ENCODE measurements around the genes NDUFA11, DENND1C and MBD3L5.

DNA sequence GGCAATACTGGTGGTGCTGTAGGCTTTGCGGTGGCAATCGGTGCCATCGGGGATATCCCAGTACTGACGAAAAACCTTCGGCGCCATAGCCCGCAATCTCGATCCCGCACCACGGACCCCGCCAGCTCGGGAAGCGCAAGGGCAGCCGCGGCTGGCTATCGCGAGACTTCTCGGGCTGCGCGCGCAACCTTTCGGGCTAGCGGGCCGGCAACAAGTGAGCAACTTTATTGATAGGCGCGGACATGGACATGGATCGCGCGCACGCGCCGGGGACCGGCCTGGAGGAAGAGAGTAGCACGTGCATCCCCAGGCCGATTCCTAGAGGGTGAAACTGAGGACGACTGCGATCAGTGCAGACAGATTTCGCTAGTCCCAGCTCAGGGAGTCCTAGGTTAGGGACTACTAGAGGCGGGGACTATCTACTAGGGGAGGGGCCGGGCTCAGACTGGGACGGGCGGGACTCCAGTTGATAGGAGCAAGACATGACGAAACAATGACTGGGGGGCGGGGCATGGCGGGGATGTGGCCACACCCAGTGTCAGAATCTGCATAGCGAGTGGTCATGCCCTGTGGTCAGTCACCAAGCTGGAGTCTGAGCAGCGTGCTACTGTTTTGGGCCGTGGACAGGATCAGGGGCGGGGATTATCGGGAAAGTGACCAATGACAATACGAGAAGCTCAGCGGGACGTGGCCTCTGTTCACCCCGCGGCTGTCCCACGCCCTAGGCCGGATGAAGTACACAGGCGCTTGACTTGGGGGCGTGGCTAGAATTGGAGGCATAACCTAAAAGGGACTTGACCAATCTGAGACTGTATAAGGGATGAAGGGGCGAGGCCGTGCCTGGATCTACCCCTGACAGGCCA lies at the start of gene NDUFA11:
NDUFA11 (minus strand) TSS at position 169 of the 863 bp plus-strand sequence.
- RRBS, result 1% methylated on average over 9 of the region's 61 CpGs

DNA sequence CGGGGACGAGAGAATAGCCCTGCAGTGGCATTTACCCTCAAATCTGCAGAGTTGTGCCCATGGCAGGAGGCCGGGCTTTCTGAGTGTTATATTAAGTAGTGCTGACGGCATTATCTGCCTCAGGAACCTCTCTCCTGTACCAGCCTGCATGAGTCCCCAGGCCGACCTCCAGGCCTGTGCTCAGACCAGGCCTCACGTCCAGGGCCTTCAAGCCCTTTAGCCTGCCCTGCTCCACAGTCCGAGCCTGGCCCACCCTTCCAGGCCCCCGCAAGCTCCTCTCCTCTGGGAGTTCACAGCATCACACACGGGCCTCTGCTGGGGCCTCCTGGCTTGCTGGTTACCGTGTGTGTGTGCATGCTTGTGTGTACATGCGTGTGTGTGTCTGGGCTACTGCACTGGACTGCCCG lies 26.8 kb downstream of the CAPS start:
- RRBS, result no CpG with 5 or more reads among the region's 12 CpGs

DNA sequence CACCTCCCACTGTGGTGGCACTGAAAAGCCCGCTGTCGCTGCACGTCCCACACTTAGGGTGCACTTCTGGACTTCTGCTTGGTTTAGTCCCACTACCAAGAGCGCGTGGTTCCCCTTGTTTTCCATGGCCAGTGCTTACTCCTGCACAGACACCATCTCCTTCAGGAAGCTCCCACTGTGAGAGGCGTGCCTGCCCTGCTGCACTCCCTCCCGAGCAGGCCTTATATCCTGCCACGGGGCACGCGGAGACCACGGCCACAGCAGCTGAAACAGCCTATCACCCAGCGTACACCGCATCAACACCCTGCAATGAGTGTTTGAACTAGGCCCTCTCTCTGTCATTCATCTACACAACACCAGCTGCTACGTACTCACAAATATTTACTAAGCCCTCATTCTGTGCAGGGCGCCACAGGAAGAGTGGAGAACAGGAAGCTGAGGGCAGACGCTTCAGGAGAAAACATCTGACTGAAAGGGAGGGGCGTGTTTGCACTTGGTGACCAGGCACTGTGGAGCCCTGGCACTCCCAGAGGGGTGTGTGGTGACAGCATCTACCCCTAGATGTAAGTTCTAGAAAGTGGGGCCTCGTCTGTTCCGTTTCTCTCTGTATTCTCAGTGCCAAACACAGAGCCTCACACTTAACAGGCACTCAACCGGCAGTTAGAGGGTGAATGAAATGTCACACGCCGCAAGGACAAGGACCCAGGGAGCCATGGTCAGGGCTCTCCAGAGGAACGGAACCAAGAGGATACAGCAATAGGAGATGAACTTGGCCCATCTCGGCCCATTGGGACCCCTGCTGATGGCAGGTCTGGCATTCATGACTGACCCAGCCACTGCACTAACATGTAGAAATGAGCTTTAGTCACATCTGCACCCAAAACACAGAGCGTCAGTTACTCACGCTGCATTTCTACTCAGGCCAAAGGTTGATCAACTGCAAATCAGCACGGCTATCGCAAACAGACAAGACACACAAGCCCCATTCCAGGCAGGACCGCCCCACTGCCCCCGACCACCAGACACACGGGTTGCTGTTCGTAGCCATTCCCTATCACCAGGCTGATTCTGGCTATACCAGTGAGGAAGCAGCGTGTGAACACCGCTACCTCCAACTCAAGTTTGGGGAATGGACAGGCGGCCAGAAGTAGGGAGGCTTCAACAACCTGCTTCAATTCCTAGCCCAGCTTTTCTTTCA lies 15.7 kb downstream of the RANBP3 start:
- RRBS, result no CpG with 5 or more reads among the region's 35 CpGs

DNA sequence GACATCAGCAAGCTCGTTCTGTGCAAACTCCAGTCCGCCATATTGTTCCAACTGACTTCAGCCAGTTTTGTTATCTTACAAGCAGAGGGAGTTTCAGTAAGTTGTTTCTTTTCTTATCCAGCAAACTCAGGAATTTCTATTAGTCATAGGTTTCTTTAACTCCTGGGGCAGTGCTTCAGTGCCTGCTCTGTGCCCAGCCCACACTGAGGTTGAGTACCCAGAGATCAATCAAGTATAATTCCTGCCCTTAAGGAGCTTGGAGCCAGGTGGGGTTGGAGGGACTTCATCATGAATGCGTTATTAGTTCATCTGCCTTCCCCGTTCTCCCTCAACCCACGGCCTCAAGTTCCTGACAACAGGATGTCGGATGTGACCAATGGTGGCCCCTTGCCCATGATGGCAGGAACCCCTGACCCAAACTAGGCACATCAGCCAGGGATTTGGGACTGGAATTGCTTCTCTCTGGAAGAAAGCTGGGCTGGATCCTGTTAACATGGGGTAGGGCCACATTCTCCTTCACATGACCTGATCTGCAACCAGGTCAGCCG lies 7.6 kb upstream of the RANBP3 start:
- RRBS, result no CpG with 5 or more reads among the region's 7 CpGs

- RRBS, result 43% methylated on average over 4 of the region's 29 CpGs
Measured at GRCh38 chr19:6022055-6022732, 44.3 kb upstream of the RANBP3 start.

DNA sequence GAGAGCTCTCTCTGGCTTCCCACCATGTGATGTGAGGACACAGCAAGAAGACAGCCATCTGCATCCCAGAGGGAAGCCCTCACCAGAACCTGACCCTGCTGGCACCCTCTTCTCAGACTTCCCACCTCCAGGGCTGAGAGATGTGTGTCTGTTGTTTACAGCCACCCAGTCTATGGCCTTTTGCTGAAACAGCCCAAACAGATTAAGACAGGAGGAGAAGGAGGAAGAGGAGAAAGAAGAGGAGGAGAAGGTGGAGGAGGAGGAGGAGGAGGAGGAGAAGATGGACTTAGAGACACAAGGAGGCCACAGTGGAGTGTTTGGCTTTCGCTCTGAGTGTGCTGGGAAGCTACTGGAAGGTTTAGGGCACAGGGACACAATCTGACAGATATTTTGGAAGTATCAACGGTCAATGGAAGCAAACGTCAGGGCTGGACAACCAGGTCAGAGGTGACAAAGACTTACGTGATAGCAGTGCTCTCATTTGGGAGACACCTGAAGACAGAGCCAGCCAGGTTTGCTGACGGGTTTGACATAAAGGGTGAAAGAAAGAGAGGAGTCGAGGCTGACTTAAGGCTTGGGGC lies 35.2 kb downstream of the RFX2 start:
- RRBS, result no CpG with 5 or more reads among the region's 6 CpGs

- RRBS, result 78% methylated on average over 5 of the region's 21 CpGs
Measured at GRCh38 chr19:6239181-6239746, 40.5 kb downstream of the MLLT1 start.

DNA sequence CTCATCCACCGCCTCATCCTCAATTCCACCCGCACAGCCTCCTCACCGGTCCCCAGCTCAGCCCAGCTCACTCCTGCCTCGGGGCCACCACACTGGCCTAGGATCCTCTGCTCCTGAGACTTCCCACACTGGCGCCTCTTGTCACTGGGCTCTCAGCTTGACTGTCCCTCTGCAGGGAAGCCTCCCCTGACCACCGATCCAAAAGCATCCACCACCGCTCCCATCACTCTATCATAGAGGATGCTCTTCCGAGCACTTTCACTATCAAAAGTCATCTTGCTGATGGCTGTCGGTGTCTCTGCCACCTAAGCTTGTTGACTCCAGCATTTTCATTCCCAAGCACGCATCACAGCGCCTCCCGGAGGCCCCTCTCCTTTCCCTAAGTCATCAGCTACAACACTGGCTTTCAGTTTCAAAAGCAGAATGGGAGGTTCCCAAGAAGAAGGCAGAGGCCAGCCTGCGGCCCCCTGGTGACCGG lies 8.8 kb downstream of the MLLT1 start:
- RRBS, result 38% methylated on average over 3 of the region's 14 CpGs

DNA sequence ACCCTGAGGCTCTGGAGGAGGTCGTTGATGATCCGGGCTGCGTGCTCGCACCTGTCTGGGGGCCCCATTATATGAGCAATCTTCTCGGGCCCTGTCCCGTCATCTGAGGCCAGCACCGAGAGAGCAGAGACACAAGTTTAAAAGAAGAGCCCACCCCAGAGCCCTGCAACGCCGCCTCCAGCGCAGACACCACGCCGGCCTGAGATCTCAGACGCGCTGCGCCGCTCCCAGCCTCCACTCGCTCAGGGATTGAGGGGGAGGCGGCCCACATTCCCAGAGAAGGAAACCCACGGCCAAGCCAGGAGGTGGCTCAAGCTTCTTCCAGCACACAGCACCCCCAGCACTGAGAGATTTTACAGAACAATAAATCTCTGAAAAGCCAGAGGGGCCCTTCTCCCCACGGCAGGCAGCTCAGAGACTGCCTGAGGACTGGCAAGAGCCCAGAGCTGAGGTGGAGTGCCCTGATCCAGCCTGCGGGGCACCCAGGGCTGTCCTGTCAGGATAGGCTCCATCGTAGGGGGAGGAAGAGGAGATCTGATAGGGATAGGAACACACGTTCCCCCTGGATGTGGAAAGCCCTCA lies 7.5 kb downstream of the KHSRP start:
- RRBS, result no CpG with 5 or more reads among the region's 23 CpGs

DNA sequence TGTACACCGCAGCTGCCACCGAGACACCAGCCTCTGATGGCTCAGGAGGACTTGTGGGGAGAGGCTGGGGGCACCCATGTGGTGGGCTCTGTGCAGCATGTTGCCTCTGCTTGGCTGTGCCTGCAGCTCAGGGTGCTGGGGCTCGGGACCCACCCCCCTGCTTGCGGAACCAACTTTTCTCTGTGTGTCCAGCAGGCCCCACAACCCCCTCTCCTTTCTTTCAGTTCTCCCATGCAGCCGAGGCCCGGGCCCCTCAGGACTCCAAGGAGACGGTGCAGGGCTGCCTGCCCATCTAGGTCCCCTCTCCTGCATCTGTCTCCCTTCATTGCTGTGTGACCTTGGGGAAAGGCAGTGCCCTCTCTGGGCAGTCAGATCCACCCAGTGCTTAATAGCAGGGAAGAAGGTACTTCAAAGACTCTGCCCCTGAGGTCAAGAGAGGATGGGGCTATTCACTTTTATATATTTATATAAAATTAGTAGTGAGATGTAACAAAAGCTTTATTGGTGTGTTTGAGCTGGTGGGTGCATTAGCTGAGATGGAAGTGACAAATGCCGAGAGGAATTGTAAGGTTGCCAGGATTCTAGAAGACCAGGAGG lies 2.8 kb downstream of the CRB3 start:
- RRBS, result no CpG with 5 or more reads among the region's 8 CpGs

DNA sequence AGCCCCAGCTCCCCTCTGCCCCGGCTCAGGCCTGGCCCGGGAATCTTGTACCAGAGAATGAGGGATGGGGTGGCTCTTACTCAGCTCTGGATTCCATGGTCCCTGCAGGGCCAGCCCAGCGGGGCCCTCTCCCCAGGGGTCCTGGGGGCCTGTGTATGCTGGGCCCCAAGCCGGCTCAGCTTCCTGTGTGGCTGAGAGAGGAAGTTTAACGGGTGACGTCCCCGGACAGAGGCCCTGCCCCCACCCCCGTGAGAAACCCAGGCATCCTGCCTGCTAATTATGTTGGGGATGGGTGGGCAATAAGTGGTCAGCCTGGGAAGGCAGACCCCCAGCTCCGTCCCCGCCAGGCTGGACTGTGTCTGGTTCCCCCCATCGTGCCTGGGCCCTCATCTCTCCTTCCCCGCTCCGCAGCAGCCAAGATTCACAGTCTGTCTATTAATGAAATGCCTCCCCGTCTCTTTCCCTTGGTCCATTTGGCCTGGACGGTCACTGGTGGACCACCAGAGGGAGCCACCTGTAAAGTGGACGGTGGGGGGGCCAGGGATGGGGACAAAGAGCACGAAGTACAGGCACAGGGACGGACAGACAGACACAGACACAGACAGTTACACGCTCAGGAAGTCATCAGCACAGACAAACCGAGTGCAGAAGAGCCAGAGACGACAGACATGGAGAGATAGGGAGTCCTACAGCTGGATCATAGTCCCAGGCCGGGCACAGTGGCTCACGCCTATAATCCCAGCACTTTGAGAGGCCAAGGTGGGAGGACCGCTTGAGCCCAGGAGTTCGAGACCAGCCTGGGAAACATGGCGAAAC lies at the start of gene DENND1C:
DENND1C (minus strand) TSS at position 189 of the 816 bp plus-strand sequence.
- RRBS, result 50% methylated on average over 3 of the region's 26 CpGs

DNA sequence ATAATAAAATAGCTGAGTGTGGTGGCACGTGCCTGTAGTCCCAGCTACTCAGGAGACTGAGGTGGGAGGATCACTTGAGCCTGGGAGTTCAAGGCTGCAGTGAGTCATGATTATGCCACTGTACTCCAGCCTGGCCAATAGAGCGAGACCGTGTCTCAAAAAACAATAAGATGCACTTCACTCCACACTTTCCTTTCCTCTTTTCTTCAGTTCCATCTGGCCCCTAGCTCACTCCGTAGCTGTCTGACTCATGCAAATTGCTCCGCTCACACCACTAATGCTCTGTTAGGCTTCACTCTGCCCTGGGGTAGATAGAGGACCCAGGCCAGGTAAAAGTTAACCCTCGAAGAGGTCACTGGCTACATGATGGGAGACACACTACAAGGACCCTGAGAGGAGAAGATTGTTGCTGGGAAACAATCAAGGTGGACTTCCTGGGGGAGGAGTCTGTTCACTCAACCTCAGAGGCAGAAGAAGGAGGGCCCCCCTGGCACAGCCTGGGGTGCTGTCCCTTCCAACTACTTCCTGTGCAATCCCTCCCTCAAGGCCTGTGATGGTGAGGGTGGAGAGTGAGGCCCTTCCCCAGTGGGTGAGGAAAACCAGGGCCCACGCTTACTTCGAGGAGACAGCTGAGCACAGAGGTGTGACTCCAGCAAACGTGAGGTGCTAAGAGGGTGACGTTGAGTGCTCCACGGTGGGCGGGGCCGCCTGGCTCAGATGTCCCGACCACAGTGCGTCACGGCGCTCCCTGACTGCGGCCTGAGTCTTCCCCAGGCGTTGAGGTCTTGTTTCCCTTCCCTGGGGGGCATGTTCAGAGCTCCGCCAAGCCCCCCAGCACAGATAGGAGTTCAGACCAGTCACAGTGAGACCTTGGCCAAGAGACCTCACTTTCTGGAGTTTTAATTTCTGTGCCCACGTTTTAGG lies 8.8 kb upstream of the TNFSF9 start:
- RRBS, result no CpG with 5 or more reads among the region's 21 CpGs

DNA sequence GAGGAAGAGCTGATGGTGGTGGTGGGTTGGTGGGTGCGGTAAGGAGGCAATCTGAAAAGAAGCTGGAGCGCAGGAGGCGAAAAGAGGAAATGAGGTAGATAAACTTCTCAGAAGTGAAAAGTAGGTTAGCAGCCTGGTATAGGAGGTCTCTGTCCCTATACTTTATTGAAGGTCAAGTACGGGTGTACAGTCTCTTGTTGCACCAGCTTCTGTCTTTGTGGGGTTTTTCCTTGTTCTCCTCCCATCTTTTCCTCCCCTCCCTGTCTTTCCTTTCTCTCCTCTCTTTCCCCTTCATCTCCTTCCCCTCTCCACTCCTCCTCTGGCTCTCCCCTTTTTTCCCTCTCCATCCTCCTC lies 15.5 kb downstream of the TNFSF14 start:
- RRBS, result no CpG with 5 or more reads among the region's 4 CpGs

DNA sequence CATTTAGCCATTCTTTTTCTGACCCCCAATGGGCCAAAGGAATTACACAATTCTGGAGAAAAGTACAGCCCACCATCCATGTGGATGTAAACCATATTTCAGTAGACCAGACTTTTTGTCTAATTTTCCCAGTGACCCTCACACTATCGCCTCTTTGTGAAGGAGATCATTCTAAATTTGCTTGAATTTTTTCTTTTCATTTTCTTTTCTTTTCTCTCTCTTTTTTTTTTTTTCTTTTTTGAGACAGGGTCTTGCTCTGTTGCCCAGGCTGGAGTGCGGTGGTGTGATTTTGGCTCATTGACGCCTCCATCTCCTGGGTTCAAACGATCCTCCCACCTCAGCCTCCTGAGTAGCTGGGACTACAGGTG lies 15.3 kb downstream of the C3 start:
- RRBS, result no CpG with 5 or more reads among the region's 4 CpGs

DNA sequence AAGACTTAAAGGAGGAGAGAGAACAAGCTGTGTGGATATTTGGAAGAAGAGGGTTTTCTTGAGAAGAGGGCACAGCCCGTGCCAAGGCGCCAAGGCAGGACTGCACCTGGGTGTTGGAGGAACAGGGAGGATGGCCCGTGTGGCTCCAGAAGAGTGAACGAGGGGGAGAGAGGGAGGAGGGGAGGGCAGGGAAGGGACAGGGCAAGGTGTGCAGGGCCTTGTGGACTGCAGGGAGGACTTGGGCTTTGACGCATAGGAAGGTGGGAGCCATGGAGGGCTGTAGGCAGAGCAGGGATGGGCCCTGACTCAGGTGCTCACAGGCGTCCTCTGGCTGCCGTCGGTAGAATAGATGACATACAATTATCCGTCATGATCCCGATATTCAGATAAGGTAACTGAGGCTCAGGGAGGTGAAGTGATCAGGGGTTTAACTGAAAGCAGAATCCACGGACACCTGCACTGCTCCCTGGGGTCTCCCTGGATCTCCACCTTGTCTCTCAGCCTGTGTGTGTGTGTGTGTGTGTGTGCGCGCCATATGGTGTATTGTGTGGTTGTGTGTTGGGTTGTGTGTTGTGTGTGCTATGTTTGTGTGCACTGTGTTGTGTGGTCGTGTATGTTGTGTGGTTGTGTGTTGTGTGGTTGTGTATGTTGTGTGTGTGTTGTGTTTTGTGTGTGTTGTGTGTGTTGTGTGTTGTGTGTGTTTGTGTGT lies 3.4 kb downstream of the C3 start:
- RRBS, result no CpG with 5 or more reads among the region's 14 CpGs

DNA sequence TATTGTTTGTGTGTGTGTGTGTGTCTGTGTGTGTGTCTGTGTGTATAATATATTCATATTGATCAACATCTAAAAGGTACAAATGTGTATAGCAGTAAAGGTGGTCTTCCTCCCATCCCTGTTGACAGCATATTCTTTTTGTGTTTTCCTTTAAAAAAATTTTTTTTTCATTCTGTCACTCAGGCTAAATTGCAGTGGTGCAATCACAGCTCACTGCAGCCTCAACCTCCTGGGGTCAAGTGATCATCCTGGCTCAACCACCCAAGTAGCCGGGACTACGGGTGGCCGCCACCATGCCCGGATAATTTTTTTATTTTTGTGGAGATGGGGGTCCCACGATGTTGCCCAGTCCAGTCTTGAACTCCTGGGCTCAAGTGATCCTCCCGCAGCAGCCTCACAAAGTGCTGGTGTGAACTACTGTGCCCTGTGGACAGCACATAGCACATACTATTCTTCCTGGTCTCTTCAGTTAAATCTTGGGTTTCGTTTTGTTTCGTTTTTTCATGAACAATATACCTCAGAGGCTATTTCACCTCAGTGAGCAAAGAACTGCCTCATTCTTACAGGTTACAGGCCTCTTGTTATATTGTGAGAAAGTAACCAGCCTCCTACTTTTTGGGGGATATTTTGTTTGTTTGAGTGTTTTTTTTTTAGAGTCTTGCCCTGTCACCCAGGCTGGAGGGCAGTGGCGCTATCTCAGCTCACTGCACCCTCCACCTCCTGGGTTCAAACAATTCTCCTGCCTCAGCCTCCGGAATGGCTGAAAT lies 1.2 kb upstream of the C3 start:
- RRBS, result no CpG with 5 or more reads among the region's 10 CpGs

- RRBS, result no CpG with 5 or more reads among the region's 9 CpGs
Measured at GRCh38 chr19:6723749-6724325, 3.4 kb upstream of the C3 start.

GRCh38 chr19:6725434-6725935 lies 5.0 kb upstream of the C3 start:
- RRBS, result no CpG with 5 or more reads among the region's 6 CpGs

- RRBS, result no CpG with 5 or more reads among the region's 11 CpGs
Measured at GRCh38 chr19:7030178-7030876, at the start of gene MBD3L5. Gene MBD3L5 (plus strand): TSS chr19:7030578.

- RRBS, result no CpG with 5 or more reads among the region's 6 CpGs
Measured at GRCh38 chr19:7112440-7112881, 43.0 kb downstream of the ZNF557 start.

All from foreskin fibroblast (primary cell).